ENCODE data around the genes MTX1, HCN3 and ARHGEF2.

- PRO-cap, result no peak
These were observed 2.1 kb downstream of the SLC50A1 start for GRCh38 chr1:155137334-155138566.

DNA sequence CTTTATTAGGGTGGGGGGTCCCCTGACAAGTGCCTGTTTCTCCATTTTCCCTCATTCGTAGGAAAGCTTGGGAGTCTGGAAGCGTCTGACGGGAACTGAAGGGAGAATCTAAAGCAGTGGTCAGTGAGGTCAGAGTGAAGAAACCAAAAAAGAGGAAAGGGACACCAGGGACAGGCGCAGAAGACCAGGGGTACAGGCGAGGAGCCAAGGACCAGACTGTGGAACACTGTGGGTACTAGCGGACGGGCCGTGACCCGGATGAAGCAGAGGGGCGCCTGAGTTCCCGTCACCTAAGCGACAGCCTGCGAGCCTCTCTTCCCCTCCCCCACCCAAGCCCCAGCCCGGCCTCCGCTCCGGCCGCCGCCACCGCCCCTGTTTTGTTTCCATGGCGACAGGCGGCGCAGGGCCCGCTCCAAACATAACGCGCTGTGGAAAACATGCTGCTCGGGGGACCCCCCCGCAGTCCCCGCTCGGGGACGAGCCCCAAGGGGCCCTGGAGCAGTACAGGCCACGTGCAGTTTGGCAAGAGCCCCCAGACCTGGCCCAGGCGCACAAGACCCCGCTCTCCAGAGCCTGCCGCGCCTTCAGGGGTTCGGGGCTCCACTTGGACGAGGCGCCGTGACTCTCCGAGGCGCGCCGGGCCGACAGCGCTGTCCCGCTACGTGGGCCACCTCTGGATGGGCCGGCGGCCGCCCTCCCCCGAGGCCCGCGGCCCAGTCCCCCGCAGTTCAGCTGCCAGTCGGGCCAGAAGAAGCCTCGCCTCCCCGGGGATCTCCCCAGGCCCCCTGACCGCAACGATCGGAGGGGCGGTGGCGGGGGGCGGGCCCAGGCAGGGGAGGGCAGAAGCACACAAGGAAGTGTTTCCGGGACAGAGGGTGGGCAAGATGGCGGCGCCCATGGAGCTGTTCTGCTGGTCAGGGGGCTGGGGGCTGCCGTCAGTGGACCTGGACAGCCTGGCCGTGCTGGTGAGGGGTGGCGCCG lies at the start of gene MTX1:
MTX1 (plus strand) TSS at position 328 of the 981 bp plus-strand sequence.
- PRO-cap, result bidirectional peak, plus-strand start at position 462 of the sequence, minus-strand start at position 260 of the sequence; bidirectional peak, plus-strand start at position 871 of the sequence, minus-strand start at position 800 of the sequence

DNA sequence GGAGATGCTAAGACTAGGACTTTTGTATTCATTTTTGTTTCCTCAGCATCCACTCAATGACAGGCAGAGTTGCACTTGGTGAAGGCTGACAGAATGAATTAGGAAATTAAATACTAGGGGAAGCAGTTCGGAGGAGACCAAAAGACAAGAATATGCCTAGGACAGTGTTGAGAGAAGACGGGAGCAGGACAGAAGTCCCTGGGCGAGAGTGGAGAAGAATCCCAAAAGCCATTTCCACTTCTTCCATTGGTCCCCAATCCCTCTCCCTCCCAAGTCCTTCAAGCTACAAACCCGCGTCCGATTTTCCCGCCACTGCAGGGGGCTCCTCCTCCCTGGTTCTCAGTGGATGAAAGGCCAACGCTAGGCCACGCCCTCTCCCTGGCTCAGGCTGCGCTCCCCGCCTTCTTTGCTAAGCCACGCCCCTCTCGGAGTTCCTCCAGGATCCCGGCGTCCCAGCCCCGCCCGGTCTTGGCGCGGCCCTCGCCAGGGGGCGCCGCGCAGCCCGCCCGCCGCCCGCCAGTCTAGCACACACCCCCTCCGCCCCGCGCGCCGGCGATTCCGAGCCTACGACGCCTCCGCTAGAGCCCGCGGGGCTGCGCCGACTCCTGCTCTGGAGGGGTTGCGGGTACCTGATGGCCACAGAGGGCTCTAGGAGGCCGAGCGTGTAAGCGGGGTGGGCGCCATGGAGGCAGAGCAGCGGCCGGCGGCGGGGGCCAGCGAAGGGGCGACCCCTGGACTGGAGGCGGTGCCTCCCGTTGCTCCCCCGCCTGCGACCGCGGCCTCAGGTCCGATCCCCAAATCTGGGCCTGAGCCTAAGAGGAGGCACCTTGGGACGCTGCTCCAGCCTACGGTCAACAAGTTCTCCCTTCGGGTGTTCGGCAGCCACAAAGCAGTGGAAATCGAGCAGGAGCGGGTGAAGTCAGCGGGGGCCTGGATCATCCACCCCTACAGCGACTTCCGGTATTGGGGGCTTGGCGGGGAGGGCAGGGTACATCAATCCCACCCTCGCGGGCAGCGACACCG lies at the start of gene HCN3:
HCN3 (plus strand) TSS at position 555 of the 1,023 bp plus-strand sequence.
- PRO-cap, result no peak

- PRO-cap, result no peak
These were observed 72.2 kb downstream of the RUSC1 start for GRCh38 chr1:155392900-155393342.

DNA sequence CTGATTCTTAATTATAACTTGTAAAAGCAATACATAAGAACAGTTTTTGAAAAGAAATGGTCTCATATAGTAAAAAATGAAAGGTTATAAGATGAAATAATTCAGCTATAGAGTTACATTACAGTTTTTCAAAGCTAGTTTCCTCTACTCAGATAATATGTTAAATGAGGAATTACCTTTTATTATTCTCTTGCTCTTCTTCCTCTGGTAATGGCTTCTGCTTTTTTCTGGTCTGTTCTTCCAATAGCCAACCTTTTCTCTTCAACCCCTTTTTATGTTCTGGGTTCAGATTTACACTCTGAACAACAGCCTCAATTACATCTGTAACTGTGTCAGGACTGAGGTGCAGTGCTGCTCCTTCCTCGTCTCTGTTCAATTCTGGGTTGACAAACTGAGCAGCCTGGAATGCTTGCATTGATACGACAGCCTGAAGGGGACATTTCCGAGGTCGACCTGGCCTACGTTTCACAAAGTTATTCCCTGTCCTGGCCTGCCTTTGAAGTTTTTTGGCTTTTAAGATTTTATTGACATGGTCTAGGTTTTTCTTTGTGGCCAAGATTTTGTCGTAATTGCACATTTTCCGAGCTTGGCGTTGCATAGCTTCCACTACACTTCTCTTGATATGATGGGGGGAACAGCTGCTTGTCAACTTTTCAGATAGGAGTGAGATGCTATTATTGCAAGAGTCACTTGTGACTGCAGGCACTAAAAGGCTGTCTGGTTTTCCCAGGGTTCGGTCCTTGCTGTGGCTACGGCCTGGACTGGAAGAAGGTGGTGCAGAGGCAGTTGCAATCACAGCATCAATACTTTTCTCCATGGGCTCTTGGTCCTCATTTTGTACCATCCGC lies 117.7 kb downstream of the RUSC1 start:
- PRO-cap, result no peak

DNA sequence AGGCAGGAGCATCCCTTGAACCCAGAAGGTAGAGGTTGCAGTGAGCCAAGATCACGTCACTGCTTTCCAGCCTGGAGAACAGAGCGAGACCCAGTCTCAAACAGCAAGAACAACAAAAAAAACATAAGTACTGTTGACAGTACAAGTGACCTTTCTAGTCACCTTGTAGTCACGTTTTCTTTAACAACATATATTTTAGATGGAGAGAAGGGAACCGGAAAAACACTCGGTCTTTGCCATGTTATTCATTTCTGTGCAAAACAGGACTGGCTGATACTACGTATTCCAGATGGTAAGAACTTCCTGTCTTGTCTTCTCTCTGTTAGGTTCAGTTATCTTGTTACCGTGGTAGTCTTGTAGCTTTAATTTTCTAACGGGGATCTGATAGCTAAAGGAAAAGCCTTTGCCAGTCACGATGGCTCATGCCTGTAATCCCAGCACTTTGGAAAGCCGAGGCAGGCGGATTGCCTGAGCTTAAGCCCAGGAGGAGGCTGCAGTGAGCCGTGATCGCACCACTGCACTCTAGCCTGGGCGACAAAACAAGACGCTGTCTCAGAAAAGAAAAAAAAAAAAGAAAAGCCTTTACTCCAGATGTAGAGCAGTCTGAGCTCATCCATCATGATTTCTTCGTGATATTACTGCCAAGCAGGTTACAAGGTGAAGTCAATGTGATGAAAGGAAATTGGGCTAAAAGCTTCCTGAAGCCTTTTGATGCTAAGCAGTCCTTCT lies 11.2 kb upstream of the MSTO1 start:
- PRO-cap, result no peak

- PRO-cap, result no peak
These were observed 26.5 kb downstream of the MSTO1 start for GRCh38 chr1:155636557-155636915.

DNA sequence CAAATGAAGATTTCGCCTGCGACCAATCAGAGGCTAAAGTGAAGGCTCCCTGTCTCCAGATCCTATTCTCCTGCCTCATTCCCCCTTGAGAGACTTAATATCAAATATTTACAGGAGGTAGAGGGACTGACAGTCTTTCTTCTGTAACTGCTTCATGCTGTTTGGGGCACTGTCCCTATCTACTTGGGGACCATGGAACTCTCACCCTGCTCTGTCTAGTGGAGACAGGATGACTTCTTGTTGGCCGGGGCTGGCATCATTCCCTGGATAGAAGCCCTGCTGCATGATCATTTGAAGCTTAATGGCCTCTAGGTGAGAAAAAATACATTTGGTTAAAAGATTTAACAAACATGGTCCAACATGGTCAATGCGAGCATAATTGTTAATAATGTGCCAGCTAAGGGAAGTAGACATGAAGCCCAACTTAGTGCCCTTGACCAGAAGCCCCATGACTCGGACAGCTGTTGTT lies 38.0 kb downstream of the YY1AP1 start:
- PRO-cap, result no peak

GRCh38 chr1:155689227-155689580 lies 313 bp downstream of the DAP3 start:
- PRO-cap, result no peak

DNA sequence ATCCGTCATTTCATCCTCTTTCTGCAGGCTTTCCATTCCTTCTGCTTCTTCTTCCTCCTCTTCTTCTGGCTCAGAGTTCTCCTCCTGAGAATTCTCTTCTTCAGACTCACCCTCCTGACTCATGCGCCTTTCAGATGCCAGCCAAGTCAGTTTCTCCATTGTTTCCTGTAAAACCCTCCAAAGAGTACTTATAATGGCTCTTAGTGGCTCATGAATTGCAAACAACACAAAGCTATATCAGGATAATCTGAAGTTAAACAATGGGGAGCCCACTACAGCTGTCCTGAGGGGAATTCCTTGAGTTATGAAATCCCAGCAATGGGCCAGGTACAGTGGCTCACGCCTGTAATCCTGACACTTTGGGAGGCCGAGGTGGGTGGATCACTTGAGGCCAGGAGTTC lies 74.5 kb downstream of the DAP3 start:
- PRO-cap, result no peak

DNA sequence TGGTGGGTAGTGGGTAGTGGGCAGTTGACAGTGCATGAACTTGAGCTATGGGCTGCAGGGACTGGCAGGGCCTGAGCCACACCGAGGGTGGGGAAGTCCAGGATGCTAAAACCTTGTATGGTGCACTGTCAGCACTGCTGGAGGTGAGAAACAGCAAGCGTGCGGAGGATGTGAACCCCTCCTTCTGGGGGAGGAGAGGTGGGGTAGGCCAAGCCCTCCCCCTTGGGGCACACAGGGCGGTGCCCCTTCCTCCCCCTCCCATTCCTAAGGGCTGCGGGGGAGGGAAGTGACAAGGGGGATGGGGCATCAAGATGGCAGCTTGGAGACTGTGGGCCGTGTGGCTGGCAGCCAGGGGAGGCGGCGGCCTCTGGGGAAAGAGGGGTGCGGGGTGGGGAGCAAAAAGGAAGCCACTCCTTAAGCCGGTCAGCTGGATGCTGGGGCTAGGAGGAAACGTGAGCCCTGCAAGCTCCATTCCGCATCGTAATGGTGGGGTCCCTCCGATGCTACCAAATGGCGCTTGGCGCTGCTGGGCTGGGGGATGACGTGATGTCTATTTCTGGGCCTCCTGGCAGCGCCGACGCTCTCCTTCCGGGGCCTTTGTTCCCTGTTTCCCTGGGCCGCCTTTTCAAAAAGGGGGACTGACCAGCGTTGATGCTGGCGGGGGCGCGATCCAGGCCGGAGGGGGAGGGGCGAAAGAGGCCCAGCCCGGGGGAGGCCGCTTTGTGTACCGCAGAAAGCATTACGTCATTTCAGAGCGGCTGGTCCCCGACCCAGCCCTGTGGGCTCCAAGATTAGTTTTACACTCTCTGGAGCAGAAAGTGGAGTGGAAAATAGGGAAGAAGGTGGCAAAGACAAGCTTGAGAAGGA lies 797 bp downstream of the SYT11 start:
- PRO-cap, result no peak

DNA sequence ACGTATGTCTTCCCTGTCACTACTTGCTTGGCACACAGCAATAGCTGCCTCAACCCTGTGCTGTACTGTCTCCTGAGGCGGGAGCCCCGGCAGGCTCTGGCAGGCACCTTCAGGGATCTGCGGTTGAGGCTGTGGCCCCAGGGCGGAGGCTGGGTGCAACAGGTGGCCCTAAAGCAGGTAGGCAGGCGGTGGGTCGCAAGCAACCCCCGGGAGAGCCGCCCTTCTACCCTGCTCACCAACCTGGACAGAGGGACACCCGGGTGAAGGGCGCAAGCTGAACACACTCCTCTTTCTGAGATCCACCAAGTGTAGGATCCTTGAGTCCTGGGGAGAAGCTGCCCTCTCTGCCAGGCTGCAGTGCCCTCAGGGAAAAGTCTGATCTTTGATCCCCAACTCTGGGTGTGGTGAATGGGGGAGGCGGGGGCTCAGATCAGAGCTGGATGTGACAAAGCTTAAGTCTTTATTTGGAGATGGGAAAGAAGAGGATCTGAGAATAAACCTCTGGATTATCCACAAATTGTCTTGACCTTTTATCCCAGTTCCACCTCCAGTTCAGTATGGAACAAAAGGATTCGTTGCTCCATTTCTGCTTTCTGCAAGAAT lies 1.2 kb downstream of the RXFP4 start:
- PRO-cap, result no peak

GRCh38 chr1:155943174-155943860 lies 1.9 kb downstream of the RXFP4 start:
- PRO-cap, result no peak

GRCh38 chr1:155978019-155978982 lies at the start of gene ARHGEF2:
Gene ARHGEF2 (minus strand): TSS chr1:155978547.
- PRO-cap, result bidirectional peak, plus-strand start at chr1:155978269, minus-strand start at chr1:155978175; bidirectional peak, plus-strand start at chr1:155978633, minus-strand start at chr1:155978577

DNA sequence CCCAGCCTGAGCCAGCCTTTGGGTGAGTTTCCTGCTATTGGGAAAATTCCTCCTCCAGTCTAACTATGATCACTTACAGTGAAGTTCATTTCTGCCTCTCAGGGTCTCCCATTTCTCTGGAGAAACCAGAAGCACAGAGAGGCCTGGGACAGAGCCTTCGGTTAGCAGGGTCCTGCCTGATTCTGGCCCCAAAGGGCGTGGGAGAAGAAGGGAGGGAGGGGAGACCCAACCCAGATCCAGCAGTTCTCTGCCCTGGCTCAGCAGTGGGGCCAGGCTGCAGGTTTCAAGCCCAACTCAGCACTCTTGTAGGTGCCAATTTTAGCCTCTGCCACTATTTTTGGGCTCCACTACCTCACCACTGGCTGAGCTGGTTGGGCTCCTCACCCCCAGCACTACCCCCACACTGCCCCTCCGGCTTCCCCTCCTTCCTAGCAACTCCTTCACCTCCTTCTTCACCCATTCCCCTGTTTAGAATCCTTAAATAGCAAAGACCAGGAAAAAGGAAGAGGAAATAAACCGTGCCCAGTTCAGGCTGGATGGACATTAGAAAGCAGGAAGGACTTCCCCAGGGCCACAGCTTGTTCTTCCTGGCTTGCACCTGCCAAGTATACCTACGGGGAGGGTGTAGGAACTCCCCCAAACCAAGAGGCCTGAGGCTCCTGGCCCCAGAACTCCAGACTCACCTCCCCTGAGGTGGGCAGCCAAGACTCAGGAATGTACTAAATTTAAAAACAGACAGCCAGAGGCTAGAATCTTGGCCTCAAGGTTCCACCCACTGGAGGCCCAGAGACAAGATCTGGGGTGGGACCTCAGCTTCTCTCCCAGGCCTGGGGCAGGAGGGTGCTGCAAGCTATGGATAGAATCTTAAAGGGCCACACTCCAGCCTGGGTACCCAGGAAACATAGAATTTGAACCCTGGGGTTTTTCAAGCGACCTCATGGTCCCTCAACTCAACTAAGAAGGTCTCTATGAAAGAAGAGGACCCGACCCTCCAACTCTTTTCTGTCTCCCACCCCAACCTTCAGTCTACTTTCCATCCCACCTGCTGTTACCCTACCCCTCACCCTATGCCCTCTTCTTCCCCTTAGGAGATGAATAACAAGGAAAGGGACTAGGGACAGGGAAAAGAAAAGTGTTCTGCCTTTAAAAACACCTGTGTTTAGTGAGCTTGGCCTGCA lies 1.5 kb upstream of the ARHGEF2 start:
- PRO-cap, result no peak

DNA sequence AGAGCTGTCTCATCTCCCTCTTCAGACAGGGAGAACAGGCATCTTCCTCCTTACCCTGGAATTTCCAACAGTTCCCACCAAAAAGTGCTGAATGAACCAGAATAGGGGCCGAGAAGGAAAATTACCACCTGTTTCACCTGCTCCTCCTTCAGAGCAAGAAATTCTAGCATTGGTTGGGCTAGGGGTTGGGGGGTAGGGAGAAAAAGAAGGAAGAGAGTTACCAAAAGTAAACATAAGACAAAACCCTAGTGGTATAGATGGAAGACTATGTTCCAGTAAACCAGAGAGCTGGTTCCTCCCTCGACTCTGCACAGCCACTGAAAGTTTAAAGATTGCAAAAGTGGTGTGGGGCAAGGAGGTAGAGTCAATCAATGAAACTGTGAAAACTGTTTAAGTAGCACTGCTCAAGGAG lies 15.6 kb upstream of the SSR2 start:
- PRO-cap, result no peak

DNA sequence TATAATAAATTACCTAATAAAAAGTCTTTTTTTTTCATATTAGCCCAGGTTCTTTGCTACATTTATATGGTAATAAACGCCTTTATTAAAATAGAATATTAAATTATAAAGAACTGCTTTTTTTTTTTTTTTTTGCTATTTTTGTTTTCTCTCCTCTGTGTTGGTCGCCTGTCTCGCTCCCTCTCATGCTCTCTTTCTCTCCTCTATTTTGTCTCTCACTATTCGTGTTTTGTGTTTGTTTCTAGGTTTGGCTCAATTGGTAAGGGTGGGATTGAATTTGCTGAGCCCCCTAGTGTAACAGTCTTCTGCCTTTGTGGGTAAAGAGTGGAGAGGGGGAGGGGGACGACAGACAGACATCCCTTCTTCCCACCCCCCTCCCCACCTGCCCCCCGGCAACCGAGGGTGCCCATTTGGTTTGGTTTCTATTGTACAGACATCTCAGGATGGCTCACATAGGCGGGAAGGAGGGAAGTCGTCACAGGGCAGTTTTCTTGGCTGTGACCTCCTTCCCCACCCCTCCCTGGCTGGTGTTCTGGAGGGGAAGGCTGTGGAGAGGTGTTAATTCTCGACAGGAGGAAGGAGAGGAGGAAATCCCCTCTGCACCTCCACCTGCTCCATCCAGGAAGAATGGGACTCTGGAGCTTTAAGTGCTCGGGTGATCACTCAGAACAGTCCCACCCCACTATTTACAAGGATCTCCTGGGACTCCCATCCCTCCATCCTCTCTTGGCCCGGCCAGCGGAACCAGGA lies 7.8 kb downstream of the MEX3A start:
- PRO-cap, result no peak

GRCh38 chr1:156099915-156100642 lies 14.4 kb upstream of the LMNA start:
- PRO-cap, result no peak

- PRO-cap, result no peak
These were observed 2.0 kb upstream of the LMNA start for GRCh38 chr1:156112413-156112911.

DNA sequence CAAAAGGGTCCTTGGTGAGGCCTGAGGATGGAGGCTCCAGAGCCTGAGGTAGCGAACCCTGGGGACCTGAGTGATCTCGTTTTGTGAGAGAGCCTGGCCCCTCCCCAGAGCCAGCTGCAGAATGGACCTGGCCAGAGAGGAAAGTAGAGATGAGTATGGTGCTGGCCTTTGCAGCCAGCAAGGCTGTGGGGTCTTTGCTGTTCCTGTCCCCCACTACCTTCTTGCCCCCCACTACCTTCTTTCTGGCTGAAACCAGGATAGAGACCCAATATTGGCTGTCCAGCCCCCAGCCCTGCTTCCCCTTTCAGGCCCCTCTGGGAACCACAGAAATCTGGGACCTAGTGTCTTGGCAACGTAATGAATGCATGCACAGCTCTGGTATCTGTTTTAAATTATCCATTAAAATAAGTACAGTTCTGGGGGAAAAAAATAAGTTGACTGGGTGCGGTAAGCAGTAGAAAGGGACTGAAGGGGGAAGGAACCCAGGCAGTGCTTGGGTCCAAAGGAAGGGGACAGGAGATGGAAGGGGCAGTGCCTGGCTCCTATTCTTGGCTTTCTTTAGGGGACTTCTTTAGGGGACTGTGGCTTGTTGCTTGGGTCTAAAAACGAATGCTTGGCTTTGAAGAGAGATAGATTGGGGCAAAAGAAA lies 979 bp upstream of the LMNA start:
- PRO-cap, result no peak